ENCODE measurements around the genes FIBIN, QSER1 and DEPDC7.

- PRO-cap = no peak
- CAGE, long polyA plus RNA = no peak
Observed at GRCh38 chr11:26669092-26669679, 52.7 kb downstream of the SLC5A12 start.

- PRO-cap = no peak
- CAGE, long polyA plus RNA = no peak
Observed at GRCh38 chr11:26670510-26670970, 51.3 kb downstream of the SLC5A12 start.

DNA sequence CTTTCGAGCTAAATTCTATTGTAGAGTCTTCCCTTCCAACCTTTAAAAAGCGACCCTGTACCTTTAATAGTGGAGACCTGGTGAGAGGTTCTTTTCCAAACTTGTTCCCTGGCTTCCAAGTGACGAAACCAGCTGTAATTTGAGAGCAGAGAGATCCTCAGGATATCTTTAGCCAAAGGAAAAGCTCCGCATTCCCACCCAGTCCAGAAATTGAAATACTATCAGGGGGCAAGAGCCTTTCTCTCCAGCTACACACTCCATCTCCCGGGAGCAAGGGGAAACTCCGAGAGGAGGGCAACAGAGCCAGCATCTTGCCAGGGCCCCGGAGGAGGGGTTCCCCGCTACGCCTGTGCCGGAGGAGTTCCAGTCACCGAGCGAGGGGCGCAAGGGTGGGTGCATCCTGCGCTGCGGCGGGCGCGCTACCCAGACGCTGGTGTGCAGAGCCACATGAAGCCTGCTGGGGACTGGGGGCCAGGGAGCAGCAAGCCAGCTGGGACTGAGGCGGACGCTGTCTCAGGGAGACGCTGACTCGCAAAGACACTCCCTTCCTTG, at the start of gene FIBIN:
Gene FIBIN, plus strand, starts transcription at position 191 of the 552 bp plus-strand sequence.
- PRO-cap = no peak
- CAGE, long polyA plus RNA = no peak

GRCh38 chr11:27094286-27094521, 53.6 kb downstream of the BBOX1 start:
- PRO-cap = no peak
- CAGE, long polyA plus RNA = no peak

GRCh38 chr11:27233515-27234703, 129.1 kb downstream of the CCDC34 start:
- PRO-cap = no peak
- CAGE, long polyA plus RNA = no peak

DNA sequence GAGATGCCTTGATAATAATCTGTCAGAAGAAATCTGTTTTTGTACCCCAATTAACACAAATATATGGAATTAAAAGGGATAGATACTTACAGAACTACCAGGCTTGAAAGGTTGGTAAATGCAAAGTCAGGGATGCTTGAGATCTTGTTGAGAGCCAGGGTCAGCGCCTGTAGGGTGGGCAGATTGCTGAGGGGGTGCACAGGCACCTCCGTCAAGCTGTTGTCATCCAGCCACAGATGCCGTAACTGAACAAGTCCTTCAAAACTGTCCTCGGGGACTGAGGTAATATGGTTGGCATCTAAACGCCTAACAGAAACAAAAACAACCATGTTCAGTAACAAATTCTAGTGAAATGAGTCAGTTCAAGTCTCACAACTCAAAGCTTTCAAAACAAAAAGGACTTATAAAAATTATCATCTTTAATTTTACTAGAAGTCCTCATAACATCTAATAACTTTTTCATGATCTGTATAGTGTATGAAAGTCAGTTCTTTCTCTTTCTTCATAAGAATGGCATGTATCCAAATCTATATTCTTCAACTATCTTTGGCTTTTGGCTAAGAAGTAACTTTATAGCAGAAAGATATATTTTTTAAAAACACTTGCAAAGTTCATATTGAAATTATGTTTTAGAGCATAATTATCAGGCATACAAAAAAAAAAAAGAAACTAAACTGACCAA, 22.3 kb upstream of the CCDC34 start:
- PRO-cap = no peak
- CAGE, long polyA plus RNA = no peak

DNA sequence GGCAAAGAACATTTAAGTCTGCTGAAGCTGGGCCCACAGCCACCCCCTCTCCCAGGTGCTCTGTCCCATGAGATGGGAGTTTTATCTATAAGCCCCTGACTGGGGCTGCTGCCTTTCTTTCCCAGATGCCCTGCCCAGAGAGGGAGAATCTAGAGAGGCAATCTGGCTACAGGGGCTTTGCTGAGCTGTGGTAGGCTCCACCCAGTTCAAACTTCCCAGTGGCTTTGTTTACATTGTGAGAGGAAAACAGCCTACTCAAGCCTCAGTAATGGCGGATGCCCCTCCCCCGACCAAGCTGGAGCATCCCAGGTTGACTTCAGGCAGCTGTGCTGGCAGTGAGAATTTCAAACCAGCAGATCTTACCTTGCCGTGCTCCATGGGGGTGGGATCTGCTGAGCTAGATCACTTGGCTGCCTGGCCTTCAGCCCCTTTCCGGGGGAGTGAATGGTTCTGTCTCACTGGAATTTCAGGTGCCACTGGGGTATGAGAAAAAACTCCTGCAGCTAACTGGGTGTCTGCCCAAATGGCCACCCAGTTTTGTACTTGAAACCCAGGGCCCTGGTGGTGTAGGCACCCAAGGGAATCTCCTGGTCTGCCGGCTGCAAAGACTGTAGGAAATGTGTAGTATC, 12.2 kb downstream of the BDNF start:
- PRO-cap = no peak
- CAGE, long polyA plus RNA = no peak

DNA sequence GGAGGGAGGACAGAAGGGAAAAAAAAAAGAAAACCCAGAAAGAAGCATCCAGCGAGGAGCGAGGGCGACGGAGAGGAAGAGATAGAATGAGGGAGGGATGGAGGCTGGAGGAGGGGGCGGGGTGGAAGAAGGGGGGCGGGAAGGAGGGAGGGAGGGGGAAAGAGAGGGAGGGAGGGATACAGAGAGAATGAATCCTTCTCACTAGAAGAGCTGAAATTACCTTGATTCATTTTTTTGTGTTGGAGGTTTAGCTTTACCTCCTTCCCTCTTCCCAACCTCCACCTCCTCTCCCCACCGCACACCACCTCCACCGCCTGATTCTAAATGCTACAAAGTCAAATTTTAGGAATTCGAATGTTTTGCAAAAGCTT, 19.4 kb upstream of the BDNF start:
- PRO-cap = no peak
- CAGE, long polyA plus RNA = no peak

DNA sequence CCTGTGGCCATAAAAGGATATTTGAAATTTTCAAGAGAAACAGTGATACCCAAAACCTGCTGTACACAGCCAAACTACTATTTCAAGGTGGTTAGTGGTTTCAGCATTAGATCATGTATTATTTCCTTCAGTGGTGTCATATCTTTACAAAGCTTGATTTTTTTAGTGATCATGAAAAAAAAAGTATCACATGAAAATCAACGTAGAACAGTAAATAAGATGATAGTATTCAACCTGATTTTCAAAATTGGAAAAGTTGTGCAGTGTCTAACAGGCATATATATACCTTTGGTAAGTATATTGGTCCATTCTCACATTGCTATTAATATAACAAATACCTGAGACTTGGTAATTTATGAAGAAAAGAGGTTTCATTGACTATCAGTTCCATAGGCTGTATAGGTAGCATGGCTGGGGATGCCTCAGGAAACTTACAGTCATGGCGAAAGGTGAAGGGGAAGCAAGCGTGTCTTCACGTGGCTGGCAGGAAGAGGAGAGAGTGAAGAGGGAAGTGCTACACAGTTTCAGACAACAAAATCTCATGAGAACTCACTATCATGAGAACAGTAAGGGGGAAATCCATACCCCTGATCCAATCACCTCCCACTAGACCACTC, 137.2 kb downstream of the METTL15 start:
- PRO-cap = no peak
- CAGE, long polyA plus RNA = no peak

DNA sequence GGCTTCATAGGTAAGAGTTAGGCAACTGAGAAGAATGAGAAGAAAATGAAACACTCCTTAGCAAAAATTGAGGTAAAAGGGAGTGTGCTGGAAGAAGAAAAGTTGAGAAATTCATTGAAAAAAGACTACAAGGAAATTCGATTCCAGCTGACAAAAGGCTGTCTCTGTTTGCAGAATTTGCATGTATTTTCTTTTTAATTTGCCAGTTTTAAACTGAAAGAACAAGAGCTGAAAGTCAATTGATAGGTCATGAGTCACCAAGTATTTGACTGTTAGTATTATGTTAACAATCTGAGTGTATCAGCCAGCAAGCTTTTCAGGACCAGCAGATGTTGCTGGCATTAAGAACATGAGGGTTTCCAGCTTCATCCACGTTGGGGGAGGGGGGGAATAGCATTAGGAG, 726.6 kb downstream of the METTL15 start:
- PRO-cap = no peak
- CAGE, long polyA plus RNA = no peak

- PRO-cap = no peak
- CAGE, long polyA plus RNA = no peak
Observed at GRCh38 chr11:28836029-28836995, 728.1 kb downstream of the METTL15 start.

DNA sequence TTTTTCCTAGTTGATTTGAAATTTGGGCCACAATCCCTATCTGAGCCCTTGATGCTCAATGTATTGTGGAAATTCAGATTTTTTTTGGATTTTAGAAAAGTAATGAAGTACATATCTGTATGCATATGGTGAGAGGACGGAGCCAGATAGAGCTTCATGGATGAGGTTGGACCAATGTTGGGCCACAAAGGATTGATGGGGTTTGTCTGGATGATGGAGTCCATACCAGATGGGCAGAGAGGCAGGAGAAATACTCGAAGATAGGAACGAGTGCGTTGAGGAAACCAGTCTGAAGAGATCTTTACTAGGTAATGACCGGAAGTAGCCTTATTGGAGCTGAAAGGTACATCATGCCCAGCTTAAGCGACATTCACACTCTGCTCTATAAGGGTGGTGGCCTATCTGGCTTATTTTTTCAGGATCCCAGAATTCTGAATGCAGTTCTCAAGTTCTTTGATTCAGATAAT, 224.4 kb downstream of the DCDC1 start:
- PRO-cap = no peak
- CAGE, long polyA plus RNA = no peak

- PRO-cap = no peak
- CAGE, long polyA plus RNA = no peak
Observed at GRCh38 chr11:32096870-32097496, 6.1 kb downstream of the RCN1 start.

DNA sequence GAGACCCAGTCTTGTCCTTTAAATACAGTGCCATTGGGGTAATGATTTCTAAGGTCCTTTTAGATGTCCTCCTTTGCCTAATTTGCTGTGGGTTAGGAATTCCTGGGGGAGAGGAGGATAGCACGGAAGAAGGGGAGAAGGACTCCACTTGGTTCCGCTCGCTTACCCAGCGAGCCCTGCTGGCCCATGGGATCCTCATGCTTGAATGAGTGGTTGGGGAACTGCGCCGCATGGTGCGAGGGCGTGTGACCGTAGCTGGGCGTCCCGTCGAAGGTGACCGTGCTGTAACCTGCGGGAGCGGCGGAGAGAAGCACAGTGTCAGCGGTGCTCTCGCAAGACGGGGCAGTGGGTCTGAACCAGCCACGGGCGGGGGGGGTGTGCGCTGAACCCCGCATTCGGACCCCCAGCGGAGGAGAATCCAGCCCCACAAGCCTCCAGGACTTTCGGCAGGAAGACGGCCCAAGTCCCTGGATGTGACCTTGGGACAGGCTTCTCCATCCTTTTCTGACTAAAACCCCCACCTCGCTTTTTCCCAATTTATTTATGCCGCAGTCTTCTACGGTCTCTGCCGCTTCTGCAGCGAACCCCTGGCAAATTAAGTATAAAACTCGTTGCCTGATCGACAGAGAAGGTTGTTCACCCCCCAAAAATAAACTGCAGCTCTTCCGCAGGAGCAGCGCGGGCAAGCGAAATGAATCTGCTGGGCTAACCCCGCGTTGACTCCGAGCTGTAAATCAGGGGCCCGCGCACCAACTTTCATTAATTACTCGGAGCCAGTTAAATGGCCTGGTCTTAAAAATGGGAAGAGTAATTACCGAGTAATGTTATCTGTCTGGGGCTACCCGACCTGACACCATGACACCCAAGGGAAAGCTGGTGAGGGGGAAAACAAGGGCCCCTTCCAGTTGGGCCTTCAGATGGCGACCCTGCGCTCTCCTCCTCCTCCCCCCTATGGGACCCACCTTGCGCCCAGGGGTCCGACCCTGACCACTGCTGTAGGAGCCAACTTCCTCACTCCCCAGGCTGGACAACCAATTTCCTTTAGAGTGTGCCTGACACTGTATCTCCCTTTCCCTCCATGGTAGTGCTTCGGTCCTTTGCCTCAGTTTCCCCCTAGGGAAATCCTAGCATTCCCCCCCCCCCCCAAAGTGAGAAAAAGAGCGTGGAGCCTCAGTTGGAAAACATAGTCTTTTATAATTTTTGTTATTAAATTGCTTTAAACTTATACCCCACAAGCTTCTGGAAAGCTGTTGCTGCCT, 6.6 kb downstream of the WT1 start:
- PRO-cap = no peak
- CAGE, long polyA plus RNA = no peak

GRCh38 chr11:32892640-32893557, at the start of gene QSER1:
QSER1 (plus strand) TSS chr11:32892811.
- PRO-cap = bidirectional peak, plus-strand start at chr11:32892811, minus-strand start at chr11:32892753; bidirectional peak, plus-strand start at chr11:32893123, minus-strand start at chr11:32892997; bidirectional peak, plus-strand start at chr11:32893424, minus-strand start at chr11:32893293
- CAGE, long polyA plus RNA = no peak

DNA sequence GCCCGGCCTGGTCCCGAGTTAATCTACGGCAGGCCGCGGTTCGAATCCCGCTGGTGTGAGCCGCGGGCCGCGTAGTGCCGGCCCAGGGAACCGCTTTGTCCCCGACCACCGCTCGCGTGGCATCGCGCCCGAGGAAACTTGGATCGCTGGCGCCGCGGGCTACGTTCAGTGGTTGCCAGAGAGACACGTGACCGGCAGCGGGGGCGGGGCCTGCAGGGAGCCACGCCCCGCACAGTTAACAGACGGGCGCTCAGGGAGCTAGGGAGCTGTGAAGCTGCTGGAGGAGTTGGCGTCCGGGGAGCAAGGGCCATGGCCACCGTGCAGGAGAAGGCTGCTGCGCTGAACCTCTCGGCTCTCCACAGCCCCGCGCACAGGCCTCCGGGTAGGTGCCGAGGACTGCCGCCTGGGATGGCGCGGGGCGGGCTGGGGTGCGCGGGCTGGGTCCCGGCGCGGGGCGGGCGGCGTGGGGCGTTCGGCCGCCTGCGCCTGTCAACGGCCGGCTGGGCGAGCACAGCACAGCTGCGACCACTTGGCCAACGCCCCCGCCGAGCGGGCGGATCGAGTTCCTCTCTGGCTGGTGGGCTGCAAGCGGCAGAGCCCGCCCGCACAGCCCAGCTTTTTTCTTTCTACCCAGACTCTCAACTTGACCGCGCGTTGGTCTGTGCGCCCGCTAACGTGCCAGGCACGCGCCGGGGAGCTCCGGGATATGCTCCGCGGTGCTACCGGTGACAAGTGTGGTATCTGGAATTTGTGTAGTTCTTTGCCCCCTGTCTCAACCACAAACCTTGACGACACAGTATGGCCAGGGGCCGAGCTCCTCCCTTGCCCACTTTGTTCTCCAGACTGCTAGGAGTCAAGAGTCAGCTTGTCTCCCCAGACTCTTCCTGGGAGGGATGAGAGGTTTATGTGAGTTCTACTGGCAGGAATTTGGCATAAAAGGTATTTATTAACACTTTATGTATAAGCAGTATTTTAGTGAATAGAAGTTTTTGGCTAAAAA, at the start of gene DEPDC7:
Gene DEPDC7, plus strand, starts transcription at position 232 of the 1,000 bp plus-strand sequence.
- PRO-cap = no peak
- CAGE, long polyA plus RNA = no peak

- PRO-cap = no peak
- CAGE, long polyA plus RNA = no peak
Observed at GRCh38 chr11:33017927-33018314, 2.2 kb downstream of the DEPDC7 start.

- PRO-cap = no peak
- CAGE, long polyA plus RNA = no peak
Observed at GRCh38 chr11:33701391-33702352, 1.0 kb upstream of the C11orf91 start.

DNA sequence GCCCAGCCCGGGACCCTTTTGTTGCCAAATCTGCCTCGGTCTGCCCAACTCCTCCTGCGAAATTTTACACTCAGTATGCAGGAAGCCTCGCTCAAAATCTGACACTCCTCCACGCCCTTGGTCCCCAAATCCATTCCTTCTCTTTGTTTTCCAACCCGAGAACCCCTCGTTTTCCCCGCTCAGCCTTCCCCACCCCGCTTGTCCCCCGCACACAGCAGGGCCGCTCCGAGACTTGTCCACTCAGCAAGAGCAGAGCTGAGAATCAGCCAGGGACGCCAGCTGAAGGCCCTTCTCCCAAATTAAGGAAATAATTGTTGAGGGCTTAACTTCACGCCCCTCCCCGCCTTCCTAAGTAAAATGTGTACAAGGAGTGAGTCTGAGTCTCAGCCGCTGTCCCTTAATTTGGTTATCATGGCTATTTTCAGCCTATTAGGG, 461 bp upstream of the FBXO3 start:
- PRO-cap = no peak
- CAGE, long polyA plus RNA = no peak

GRCh38 chr11:33860917-33861430, 30.9 kb downstream of the LMO2 start:
- PRO-cap = no peak
- CAGE, long polyA plus RNA = no peak